Measurements from ENCODE around the genes PRIMA1 and SERPINA9.

- RRBS = 94% methylated on average over 1 of the region's 3 CpGs
CAGE:
- cytosol, long polyA plus RNA = no peak
- long polyA plus RNA = no peak
- nucleus, long polyA plus RNA = no peak
Measured at GRCh38 chr14:93106791-93107086, 9.0 kb downstream of the ITPK1 start.

- RRBS = no CpG with 5 or more reads among the region's 3 CpGs
CAGE:
- cytosol, long polyA plus RNA = no peak
- long polyA plus RNA = no peak
- nucleus, long polyA plus RNA = no peak
Measured at GRCh38 chr14:93702643-93703044, 85.6 kb downstream of the PRIMA1 start.

DNA sequence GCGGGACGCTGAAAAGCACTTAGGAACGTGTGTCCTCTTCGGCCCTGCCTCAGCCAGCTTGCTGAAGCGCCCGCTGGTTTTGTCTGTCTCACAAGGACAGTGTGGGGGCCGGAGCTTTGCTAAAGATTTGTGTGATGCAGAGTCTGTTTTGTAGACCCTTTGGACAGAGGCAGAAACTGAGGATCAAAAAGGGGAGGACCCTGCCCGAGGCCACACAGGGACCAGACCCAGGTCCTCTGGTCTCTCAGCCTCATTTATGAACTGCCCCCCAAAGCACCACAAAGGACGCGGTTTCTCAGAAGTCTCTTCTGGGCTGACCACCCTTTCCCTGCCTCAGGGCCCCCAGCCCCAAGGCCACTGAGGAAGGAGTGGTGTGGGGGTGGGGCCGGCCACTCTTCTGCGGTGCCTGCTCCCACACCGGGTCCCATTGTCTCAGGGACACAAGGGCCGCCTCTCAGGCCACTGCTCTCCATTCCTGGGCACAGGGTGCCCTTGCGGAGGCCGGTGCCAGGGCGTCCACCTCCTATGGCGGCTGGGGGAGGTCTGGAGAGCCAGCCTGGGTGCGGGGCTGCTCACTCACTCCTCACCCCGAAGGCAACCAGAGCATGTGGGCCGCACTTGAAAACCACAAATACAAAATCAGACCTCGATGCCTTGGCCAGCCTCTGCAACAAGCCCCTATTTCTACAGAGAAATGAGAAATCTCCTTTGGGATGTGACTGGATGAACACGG is 44.2 kb downstream of the PRIMA1 start:
- RRBS = no CpG with 5 or more reads among the region's 23 CpGs
CAGE:
- cytosol, long polyA plus RNA = no peak
- long polyA plus RNA = no peak
- nucleus, long polyA plus RNA = no peak

DNA sequence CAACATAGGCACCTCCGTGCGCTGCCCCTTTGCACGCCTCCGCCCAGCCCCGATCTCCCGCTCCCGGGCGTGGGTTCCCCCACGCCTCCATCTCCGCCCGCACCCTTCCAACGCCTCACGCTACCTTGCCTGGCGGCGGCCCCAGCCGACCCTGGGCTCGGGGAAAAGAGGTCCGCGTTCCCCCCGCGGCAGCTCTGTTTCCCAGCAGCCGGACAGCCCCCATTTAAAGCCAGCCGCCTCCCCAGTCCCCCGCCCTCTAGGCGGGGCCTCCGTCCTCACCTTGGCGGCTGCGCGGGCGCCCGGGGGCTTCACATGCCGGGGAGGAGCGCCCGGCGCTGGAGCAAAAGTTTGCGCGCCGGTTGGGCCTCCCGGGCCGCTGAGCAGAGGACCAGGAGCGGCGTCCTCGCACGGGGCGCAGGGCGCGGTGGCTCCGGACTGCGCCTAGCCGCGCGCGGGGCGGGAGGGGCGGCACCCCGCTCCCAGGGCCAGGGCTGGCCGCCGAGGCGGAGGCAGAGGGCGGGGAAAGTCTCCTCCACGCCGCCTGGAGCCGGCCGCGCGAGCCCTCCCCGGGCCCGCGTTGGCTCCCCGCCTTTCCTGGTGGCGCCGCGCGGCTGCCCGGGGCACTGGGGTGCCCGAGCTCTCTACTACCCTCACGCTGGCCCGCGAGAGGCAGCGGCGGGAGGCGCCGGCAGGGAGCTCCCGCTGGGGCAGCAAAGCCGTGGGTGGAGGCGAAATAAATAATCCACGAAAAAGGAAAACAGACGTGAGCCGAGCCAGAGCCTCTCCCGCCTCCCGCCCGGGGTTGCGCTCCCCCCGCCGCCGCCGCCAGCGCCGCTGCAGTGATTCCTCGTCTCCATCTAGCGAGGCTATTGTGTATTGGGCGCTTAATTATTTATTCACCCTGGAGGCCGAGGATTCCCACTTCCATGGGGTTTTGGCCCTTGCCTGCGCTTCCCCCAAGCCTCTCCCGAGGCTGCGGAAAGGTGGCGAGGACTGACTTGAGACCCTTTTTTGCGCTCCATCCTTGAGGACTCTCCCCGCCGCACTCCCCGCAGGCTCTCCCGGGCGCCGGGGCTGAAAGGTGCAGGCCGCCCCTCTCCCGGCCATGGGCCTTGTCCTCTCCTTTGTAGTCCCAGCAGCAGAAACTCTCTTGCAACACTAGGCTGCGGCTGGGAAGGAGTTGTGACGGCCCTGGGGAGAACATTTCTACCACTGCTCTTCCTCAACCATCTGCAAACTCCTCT is at the start of gene PRIMA1:
TSS of gene PRIMA1 (minus strand) at position 200 of the 1,244 bp plus-strand sequence.
- RRBS = 6% methylated on average over 46 of the region's 118 CpGs
CAGE:
- cytosol, long polyA plus RNA = no peak
- long polyA plus RNA = no peak
- nucleus, long polyA plus RNA = no peak

- RRBS = no CpG with 5 or more reads among the region's 16 CpGs
CAGE:
- cytosol, long polyA plus RNA = no peak
- long polyA plus RNA = no peak
- nucleus, long polyA plus RNA = no peak
Measured at GRCh38 chr14:93970852-93971517, 5.4 kb downstream of the ASB2 start.

- RRBS = no CpG with 5 or more reads among the region's 8 CpGs
CAGE:
- cytosol, long polyA plus RNA = no peak
- long polyA plus RNA = no peak
- nucleus, long polyA plus RNA = no peak
Measured at GRCh38 chr14:93972337-93972756, 4.0 kb downstream of the ASB2 start.

- RRBS = no CpG with 5 or more reads among the region's 17 CpGs
CAGE:
- cytosol, long polyA plus RNA = no peak
- long polyA plus RNA = no peak
- nucleus, long polyA plus RNA = no peak
Measured at GRCh38 chr14:93994783-93995793, 2.0 kb upstream of the CCDC197 start.

DNA sequence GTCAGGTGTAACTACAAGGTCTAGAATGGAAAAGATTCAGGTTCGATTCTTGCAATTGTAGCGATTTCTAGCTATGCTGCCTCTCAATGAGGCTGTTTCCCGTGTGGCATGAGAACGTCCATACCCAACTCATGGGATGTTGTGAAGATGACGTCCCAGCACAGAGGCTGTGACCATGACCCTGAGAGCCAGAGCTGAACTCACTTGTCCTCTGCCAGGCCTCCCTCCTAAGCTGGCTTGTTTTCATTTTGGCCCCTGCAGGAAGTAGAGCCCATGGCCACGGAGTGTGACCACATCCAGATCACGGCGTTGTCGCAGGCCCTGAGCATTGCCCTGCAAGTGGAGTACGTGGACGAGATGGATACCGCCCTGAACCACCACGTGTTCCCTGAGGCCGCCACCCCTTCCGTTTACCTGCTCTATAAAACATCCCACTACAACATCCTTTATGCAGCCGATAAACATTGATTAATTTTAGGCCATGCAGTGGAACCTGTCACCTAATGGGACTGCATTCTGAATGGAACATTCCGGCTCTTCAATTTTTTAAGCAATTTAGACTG is 19.4 kb downstream of the OTUB2 start:
- RRBS = no CpG with 5 or more reads among the region's 17 CpGs
CAGE:
- cytosol, long polyA plus RNA = no peak
- long polyA plus RNA = no peak
- nucleus, long polyA plus RNA = no peak

DNA sequence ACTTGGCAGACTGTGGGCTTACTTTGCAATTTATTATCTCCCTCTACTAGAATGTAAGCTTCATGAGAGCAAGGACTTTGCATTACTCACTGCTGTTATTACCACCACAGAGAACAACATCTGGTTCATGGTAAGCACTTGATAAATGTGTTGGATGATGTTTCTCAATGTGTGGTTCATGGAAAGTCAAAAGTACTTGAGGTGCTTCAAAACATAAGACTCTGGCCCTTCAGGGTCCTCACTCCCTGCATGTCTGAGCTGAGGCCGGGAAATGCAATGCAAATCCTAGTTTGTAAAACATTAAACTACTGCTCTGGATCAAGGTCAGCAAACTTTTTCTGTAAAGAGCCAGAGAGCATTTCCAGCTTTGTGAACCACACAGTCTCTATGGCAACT is 22.5 kb downstream of the DDX24 start:
- RRBS = no CpG with 5 or more reads among the region's 1 CpG
CAGE:
- cytosol, long polyA plus RNA = no peak
- long polyA plus RNA = no peak
- nucleus, long polyA plus RNA = no peak

DNA sequence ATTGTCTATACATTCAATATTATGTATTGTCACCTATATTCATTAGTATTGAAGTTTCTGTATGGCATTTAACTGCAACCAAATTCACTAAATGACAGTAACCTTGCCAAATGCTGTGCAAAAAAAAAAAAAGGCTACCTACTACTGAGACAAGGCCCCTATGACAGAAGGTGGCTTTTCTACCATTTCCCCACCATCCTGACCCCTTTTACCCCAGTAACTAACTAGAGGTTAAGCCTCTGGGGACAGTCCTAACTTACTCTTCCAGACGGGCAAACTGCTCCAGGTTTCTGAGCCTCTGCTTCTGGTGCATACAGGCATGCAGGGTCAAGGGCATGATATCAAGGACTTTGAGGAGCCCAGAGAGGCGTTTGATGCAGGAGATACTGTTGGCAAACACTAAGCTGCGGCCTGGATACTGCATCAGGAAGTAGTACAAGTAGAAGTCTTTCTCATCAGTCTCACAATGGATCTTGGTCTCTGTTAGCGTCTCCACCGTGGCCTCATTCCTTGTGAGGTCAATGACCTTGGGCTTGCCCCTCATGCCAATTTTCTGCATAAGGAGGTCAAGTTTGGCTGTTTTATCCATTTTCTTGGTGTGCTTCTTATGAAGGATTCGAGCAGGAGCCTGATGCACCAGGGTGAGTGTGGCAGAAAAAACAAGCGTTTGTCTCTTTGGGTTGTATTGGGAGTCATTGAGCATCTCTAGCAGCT is 21.0 kb downstream of the DDX24 start:
- RRBS = no CpG with 5 or more reads among the region's 7 CpGs
CAGE:
- cytosol, long polyA plus RNA = no peak
- long polyA plus RNA = no peak
- nucleus, long polyA plus RNA = no peak

DNA sequence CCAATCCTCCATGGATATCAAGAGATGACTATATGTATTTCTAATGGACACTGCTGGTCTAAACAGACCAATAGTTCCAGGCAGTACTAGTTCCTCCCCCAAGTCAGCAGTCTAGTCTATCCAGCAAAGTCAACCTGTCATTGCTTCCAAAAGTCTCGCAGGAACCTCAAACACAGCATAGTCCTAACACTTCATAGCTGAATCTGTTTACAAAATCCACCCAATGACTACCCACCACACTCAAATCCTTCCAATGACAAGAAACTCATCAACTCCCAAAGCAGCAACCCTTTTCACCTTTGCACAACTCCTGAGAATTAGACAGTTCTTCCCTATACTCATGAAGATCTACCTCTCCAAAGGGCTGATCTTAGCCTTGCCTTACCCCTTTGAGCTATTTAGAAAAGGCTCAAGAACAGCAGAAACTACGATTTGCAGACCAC is 2.7 kb downstream of the DDX24 start:
- RRBS = no CpG with 5 or more reads among the region's 2 CpGs
CAGE:
- cytosol, long polyA plus RNA = no peak
- long polyA plus RNA = no peak
- nucleus, long polyA plus RNA = no peak

GRCh38 chr14:94114086-94114865 is 15.1 kb downstream of the IFI27L2 start:
- RRBS = no CpG with 5 or more reads among the region's 9 CpGs
CAGE:
- cytosol, long polyA plus RNA = no peak
- long polyA plus RNA = no peak
- nucleus, long polyA plus RNA = no peak

- RRBS = no CpG with 5 or more reads among the region's 1 CpG
CAGE:
- cytosol, long polyA plus RNA = no peak
- long polyA plus RNA = no peak
- nucleus, long polyA plus RNA = no peak
Measured at GRCh38 chr14:94162085-94162301, 12.1 kb upstream of the PPP4R4 start.

- RRBS = no CpG with 5 or more reads among the region's 1 CpG
CAGE:
- cytosol, long polyA plus RNA = no peak
- long polyA plus RNA = no peak
- nucleus, long polyA plus RNA = no peak
Measured at GRCh38 chr14:94316737-94317221, 6.4 kb downstream of the SERPINA6 start.

DNA sequence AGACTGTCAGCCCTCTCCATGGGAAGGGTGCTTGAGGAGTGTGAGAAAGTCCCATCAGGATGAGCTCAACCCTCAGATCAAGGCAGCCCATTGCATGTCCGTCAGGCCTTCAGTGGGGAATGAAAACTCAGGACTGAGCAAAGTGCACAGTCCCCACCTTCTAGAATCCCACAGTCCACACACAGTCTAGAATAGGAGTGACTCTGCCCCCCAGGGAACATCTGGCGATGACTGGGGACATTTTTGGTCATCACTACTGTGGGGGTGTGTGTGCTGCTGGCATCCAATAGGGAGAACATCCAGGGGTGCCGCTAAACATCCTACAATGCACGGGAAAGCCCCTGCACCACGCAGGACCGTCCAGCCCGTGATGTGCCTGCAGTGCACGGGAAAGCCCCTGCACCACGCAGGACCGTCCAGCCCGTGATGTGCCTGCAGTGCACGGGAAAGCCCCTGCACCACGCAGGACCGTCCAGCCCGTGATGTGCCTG is 22.6 kb upstream of the SERPINA6 start:
- RRBS = no CpG with 5 or more reads among the region's 15 CpGs
CAGE:
- cytosol, long polyA plus RNA = no peak
- long polyA plus RNA = no peak
- nucleus, long polyA plus RNA = no peak

- RRBS = no CpG with 5 or more reads among the region's 14 CpGs
CAGE:
- cytosol, long polyA plus RNA = no peak
- long polyA plus RNA = no peak
- nucleus, long polyA plus RNA = no peak
Measured at GRCh38 chr14:94379807-94380533, 8.4 kb downstream of the SERPINA1 start.

- RRBS = no CpG with 5 or more reads among the region's 4 CpGs
CAGE:
- cytosol, long polyA plus RNA = no peak
- long polyA plus RNA = no peak
- nucleus, long polyA plus RNA = no peak
Measured at GRCh38 chr14:94386600-94387012, 1.8 kb downstream of the SERPINA1 start.

DNA sequence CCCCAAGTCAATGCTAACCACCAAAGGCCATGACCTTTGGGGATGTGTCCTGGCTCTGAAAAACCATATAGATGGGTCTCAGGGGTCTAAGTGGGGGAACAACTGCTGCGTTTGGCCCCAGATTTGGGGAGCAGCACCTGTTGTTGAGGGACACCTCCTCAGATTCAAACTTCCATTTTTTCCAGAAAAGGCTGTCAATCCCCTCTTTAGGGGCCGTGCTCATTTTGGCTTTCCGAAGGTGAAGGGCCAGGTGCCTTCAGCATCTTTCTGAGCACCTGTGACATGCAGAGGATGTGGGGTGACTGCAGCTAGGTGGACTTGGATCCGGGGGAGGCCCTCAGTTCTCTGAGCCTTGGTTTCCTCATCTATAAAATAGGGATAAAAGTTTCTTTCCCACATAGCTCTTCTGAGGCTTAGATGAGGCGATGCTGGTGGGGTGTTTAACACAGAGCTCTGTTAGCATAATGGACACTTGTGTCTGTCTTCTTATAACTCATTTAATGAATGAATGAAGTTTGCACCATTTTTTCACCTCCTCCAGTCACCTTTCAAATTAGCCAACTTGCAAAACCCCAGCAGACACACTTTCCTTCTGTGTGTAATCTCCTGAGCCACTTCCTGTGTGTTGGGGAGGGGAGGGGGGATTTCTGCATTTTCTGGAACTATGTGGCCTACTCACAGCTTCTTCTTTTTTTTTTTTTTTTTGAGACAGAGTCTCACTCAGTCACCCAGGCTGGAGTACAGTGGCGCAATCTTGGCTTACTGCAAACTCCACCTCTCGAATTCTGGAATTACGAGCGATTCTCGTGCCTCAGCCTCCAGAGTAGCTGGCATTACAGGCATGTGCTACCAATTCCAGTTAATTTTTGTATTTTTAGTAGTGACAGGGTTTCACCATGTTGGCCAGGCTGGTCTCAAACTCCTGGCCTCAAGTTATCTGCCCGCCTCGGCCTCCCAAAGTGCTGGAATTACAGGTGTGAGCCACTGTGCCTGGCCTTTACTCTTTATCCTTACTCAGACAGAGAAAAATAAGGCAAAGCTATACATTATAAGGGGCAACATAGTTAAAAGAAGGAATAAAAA is 4.0 kb upstream of the SERPINA1 start:
- RRBS = no CpG with 5 or more reads among the region's 12 CpGs
CAGE:
- cytosol, long polyA plus RNA = no peak
- long polyA plus RNA = no peak
- nucleus, long polyA plus RNA = no peak

- RRBS = no CpG with 5 or more reads among the region's 3 CpGs
CAGE:
- cytosol, long polyA plus RNA = no peak
- long polyA plus RNA = no peak
- nucleus, long polyA plus RNA = no peak
Measured at GRCh38 chr14:94476017-94476728, at the start of gene SERPINA9. Gene SERPINA9, minus strand, starts transcription at chr14:94476197.

GRCh38 chr14:94480856-94481117 is 4.8 kb upstream of the SERPINA9 start:
- RRBS = no CpG with 5 or more reads among the region's 2 CpGs
CAGE:
- cytosol, long polyA plus RNA = no peak
- long polyA plus RNA = no peak
- nucleus, long polyA plus RNA = no peak